Heart (tissue), 3 donors: ENCODE measurements around the genes SI and WDR49.

DNA sequence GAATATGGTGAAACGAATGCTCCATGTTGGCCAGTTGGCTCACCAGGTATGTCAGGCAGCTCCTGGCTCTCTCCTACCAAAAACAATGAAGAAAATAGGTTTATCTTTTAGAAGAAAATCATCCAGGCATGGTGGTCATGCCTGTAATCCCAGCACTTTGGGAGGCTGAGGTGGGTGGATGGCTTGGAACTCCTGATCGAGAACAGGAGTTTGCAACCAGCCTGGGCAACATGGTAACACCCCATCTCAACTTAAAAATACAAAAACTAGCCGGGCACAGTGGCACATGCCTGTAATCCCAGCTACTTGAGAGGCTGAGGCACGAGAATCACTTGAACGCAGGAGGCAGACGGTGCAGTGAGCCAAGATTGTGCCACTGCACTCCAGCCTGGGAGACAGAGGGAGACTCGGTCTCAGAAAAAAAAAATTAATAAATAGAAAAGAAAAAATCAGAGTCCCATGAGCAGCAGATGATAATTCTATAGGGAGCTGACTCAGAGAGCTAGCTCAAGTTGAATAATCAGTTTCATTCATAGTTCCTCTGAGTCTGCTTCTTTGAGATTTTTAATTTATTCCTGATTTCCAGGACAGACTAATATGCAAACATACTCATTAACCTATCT lies 55.2 kb upstream of the PTX3 start:
- RAMPAGE, long total RNA, 2 experiments = no peak in any of the 2 experiments

DNA sequence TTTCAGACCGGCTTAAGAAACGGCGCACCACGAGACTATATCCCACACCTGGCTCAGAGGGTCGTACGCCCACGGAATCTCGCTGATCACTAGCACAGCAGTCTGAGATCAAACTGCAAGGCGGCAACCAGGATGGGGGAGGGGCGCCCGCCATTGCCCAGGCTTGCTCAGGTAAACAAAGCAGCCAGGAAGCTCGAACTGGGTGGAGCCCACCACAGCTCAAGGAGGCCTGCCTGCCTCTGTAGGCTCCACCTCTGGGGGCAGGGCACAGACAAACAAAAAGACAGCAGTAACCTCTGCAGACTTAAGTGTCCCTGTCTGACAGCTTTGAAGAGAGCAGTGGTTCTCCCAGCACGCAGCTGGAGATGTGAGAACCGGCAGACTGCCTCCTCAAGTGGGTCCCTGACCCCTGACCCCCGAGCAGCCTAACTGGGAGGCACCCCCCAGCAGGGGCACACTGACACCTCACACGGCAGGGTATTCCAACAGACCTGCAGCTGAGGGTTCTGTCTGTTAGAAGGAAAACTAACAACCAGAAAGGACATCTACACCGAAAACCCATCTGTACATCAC lies 86.2 kb downstream of the SHOX2 start:
- RAMPAGE, long total RNA, 2 experiments = no peak in any of the 2 experiments

GRCh38 chr3:158773940-158774903 lies 27.6 kb upstream of the MFSD1 start:
- RAMPAGE, long total RNA, 2 experiments = no peak in any of the 2 experiments

DNA sequence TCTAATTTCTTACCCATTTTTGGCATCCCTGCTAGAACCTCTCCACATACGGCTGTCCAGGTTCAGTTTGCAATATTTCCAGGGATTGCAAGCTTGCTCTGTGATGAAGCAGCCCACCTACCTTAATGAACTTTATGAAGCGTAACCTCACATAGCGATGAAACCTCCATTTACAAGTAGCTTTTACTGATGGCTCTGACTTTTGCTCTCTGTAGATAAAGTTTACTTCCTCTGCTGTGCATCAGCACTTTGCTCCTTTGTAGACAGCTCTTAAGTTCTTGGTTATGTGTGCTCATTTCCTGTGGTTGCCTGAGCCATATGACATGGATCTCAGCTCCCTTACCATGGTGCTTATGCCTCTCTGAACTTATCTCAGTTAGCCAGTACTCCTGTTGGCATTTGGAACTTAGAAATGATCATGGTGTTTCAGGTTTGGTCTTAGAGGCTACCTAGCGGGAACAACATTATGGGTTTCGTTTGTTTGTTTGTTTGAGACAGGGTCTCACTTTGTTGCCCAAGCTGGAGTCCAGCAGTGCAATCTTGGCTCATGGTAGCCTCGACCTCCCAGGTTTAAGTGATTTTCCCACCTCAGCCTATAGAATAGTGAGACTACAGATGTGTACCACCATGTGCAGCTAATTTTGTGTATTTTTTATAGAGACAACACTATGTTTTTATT lies 7.8 kb downstream of the MFSD1 start:
- RAMPAGE, long total RNA, 2 experiments = no peak in any of the 2 experiments

DNA sequence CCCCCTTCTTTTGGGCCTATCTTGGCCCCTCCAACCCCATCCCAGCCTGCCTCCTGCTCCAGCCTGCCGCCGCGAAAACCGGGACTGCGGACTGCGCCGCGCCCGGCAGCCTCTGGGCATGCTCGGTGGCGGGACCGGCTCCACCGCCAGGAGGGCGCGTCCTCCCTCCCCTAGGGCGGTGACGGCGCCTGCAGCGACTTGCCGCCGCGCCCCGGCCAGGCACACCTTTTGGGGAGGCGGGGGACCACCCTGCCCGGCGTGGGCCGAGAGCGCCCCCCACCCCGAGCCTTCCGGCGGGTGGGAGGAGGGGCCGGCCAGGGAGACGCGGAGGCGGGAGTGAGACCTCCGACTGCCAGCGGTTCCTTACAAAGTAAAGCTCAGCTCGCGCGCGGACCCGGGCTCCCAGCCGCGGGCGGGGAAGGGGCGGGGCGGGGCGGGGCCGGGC lies 461.7 kb upstream of the C3orf80 start:
- RAMPAGE, long total RNA, 2 experiments = no peak in any of the 2 experiments

DNA sequence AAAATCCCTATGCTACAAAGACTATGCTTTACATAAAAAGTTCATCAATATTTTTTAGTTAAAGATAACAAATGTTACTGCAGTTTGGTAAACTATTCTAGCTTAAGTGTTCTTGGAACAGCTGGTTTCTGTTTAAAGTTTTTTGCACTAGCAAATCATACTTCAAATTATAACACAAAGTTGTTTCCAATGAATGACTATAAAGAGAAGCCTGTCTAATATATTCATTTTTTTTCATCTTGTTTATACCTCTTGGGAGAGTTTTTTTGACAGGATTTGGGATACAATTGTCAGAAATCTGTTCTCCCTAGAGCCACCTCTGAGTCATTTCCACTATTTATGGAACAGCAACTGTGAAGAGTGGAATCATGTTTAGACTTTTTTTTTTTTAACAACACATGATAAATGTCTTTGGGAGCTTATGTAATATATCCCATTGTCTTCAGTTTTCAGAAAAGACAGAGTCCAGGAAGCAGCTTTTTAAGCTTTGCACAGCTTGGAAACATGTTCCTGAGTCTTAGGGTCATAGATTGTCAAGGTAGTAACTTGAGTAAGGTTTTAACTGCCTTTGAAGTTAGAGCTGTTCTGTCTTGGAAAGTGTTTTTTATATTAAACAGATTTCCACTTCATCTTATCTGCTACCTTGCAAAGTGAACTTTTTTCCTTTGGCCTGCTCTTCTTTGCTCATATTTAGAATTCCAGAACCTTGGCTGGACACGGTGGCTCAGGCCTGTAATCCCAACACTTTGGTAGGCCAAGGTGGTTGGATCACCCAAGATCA lies 388.3 kb upstream of the C3orf80 start:
- RAMPAGE, long total RNA, 2 experiments = no peak in any of the 2 experiments

DNA sequence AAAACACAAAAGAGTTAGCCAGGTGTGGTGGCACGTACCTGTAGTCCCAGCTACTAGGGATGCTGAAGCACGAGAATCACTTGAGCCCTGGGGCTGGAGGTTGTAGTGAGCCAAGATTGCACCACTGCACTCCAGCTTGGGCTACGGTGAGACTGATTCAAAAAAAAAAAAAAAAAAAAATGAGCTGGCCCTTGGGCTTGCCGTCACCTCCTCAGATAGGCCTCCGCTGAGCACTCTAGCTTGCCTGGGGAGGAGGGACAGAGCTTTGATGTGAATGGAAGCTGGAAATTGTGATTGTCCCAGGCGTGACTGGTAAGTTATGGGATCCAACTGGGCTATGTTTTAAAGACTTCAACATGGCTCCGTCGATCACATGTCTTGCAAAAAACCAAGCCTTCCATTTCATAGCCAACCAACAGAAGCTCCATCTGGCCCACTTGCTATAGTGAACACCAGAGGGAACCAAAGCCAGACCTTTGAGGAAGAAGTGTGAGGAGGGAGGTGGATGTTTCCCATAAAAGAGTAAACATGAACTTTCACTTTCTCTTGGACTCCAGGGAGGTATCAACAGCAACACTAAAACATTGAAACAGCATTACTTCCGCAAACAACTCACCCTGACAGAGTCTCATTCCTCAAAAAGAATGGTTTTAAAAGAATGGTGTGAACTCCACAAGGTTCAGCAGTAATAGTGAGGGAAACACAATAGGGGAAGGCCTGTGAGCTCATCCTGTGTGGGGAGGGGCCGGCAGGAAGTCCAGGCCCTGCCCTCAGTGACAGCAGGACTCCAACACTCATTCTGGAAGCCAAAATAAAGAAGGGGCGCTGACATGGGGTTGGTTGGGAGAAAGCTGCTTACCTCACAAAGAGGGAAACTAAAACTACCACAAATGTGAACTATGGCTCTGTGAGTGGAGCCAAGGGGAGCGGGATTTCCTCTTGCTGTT lies 295.8 kb upstream of the C3orf80 start:
- RAMPAGE, long total RNA, 2 experiments = no peak in any of the 2 experiments

- RAMPAGE, long total RNA, 2 experiments = no peak in any of the 2 experiments
Measured at GRCh38 chr3:160500657-160501084, 51.1 kb upstream of the TRIM59 start.

- RAMPAGE, long total RNA, 2 experiments = no peak in any of the 2 experiments
Measured at GRCh38 chr3:160671271-160671586, 5.7 kb upstream of the ARL14 start.

- RAMPAGE, long total RNA, 2 experiments = no peak in any of the 2 experiments
Measured at GRCh38 chr3:160817509-160818153, 61.6 kb downstream of the PPM1L start.

DNA sequence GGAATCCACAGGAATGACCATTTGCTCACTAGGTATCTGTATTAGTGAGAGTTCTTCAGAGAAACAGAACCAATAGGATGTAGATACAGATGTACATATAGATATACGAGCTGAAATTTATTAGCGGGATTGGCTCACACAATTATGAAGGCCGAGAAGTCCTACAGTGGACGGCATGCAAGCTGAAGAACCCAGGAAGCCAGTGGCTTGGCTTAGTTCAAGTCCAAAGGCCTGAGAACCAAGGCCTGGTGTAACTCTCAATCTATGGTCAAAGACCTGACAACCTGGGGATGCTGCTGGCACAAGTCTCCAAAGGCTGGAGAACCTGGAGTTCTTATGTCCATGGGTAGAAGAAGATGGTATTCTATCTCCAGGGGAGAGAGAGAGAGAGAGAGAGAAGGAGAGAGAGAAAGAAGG lies 84.3 kb downstream of the PPM1L start:
- RAMPAGE, long total RNA, 2 experiments = no peak in any of the 2 experiments

GRCh38 chr3:161224836-161225347 lies 3.8 kb downstream of the NMD3 start:
- RAMPAGE, long total RNA, 2 experiments = no peak in any of the 2 experiments

DNA sequence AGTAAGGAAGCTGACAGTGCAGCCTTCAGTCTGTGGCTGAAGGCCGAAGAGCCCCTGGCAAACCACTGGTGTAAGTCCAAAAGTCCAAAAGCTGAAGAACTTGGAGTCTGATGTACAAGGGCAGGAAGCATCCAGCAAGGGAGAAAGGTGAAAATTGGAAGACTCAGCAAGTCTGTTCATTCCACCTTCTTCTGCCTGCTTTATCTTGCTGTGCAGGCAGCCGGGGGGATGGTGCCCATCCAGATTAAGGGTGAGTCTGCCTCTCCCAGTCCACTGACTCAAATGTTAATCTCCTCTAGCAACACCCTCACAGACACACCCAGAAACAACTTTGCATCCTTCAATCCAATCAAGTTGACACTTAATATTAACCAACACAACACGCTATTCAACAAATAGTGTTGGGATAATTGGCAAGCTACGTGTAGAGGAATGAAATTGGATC lies 61.3 kb downstream of the NMD3 start:
- RAMPAGE, long total RNA, 2 experiments = no peak in any of the 2 experiments

DNA sequence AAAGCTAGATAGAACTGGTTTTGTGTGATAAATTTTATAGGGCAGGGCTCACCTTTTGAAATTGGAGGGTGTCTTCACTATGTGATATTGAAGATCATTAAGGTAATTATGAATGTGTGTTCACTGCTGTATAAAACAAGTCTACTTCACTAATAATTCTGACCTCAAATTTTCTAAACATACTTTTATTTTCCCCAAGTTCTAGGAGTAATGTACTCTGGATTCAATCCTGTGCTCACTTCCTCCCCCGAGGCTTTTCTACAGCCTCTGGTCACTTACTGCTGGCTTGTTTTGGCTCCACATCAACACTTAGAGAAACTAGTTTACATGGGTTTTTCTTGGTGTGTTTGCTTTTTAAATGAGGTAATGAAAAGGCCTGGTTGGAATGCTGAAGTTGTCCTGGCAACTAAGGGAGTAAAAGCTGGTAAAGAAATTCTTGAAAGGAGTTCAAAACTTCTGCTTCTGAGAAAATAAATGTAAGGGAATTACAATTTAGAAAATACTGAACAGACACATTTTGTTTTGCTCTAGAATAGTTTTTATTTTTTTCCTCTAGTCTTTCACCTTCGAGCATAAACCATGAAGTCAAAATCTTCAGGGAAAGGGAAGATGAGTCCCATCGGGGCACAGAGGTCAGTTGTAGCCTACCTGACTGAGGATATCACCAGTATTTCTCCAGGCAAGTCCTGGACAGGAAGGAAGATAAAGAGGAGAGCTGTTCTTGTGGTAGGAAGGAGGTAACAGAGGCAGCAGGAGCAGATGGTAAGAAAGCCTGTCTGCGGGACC lies 44.6 kb upstream of the SPTSSB start:
- RAMPAGE, long total RNA, 2 experiments = no peak in any of the 2 experiments

- RAMPAGE, long total RNA, 2 experiments = no peak in any of the 2 experiments
Measured at GRCh38 chr3:161420625-161421288, 49.4 kb upstream of the SPTSSB start.

DNA sequence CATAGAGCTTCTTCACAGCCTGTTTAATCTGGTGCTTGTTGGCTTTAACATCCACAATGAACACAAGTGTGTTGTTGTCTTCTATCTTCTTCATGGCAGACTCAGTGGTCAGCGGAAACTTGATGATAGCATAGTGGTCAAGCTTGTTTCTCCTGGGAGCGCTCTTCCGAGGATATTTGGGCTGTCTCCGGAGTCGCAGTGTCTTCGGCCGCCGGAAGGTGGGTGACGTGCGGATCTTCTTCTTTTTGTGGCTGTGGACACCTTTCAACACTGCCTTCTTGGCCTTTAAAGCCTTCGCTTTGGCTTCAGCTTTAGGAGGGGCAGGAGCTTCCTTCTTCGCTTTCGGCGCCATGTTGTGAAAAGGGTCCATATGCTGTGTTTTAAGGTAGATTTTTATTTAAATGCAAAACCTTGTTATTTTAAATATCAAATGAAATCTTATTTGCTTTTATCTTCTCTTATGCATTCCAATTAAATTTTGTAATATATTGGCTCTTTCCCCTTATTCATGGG lies 58.0 kb upstream of the SPTSSB start:
- RAMPAGE, long total RNA, 2 experiments = start-site peak on the minus strand in 1 of 2 experiments, centred at position 365 of the sequence, 197 reads per replicate

DNA sequence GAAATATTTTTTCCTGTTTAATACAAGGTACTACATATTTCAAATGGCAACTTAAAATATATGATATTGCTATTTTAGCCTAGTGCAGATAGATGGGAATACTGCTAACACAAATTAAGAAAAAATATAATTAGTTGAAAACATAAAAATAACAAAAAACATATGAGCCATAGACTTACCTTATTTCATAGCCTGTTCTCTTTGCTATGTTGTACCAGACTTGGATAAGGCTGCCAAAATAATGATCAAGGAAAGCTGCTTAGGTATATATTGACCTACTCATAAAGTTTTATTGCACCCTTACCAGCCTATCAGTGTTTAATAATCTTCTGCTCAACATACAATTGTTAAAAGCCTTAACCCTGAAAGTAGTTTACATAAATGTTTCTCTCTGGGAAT lies at the start of gene SI:
Gene SI (minus strand): TSS at position 243 of the 399 bp plus-strand sequence.
- RAMPAGE, long total RNA, 2 experiments = no peak in any of the 2 experiments

- RAMPAGE, long total RNA, 2 experiments = no peak in any of the 2 experiments
Measured at GRCh38 chr3:165211669-165212208, 15.6 kb upstream of the SLITRK3 start.

DNA sequence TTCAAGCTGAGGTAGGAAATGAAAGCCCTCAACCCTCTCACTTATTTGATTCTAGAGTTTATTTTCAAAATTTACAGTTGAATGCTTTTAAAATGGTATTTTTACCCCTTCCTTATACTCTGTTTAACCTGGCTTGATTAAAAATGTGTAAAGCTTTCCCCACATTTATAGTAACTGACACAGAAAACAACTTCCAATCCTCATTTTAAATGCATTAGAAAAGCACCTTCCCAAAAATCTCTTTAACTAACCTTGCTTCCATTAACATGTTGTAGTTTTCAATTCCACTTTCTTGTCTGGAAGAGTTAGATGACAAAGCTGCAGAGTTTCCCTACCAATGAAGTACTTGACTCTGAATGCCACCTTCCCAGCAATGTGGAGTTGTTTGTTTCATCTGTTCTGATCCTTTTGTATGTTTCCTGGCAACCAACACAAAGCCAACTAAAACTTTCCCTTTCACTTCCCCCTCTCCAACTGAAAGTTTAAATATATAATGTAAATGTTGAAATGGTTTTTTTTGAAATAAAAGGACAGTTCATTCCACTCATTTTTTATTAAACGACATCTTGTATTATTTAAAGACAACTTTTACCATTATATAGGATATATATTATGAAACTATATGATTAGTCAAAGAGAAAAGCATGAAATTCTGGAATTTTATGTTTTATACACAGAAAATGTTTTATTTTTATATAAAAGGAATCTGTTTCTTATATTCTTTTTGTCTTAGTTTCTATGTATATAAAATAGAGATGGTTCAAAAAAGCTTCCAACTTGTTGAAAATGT lies at the start of gene WDR49:
Gene WDR49 (minus strand): TSS at position 360 of the 790 bp plus-strand sequence.
- RAMPAGE, long total RNA, 2 experiments = no peak in any of the 2 experiments

- RAMPAGE, long total RNA, 2 experiments = no peak in any of the 2 experiments
Measured at GRCh38 chr3:167735784-167736178, 260 bp downstream of the SERPINI1 start.